Mesenchymal stem cell of Wharton's jelly (primary cell): Measurements from ENCODE around the genes ABHD18 and JADE1.

GRCh38 chr4:122917508-122918308, 4.7 kb downstream of the NUDT6 start:
- CAGE, long polyA plus RNA: no peak

GRCh38 chr4:123398663-123399712, 2.4 kb downstream of the SPRY1 start:
- CAGE, long polyA plus RNA: no peak

- CAGE, long polyA plus RNA: no peak
Measured at GRCh38 chr4:123478683-123479587, 82.3 kb downstream of the SPRY1 start.

- CAGE, long polyA plus RNA: no peak
Measured at GRCh38 chr4:123566514-123566894, 169.9 kb downstream of the SPRY1 start.

- CAGE, long polyA plus RNA: no peak
Measured at GRCh38 chr4:123588580-123588916, 192.0 kb downstream of the SPRY1 start.

DNA sequence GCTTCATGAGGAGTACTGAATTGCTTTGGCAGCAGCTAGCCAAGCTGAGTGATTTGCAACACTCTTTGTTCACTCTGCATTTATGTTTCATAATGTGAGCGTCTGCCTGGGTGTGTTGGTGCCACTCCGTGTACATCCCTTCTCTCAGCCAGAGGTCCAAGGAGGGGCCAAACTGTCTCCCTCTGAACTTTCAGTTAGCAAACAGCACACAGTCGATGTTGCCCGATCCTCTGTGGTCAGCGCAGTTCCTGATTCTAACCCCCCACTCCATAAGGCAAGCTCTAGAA, 348.3 kb downstream of the SPRY1 start:
- CAGE, long polyA plus RNA: no peak

GRCh38 chr4:124027527-124028015, 631.0 kb downstream of the SPRY1 start:
- CAGE, long polyA plus RNA: no peak

DNA sequence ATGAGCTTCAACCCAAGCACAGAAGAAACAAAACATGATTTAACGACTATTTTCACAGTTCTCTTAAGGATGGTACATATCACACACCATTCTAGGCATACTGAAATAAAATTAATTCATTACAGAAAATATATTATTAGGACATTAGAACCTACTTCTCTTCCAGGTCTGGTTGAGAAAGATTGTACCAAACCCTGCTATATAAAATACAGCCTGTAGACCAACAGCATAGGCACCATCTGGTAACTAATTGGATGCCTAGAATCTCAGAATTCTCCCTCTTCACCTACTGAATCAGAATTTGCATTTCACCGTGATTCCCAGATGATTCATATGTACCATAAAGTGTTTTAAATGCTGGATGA, 280.2 kb downstream of the ANKRD50 start:
- CAGE, long polyA plus RNA: no peak

GRCh38 chr4:126494221-126494676, 1138.5 kb upstream of the INTU start:
- CAGE, long polyA plus RNA: no peak

- CAGE, long polyA plus RNA: no peak
Measured at GRCh38 chr4:126735003-126736031, 897.4 kb upstream of the INTU start.

GRCh38 chr4:127781306-127781617, 860 bp upstream of the HSPA4L start:
- CAGE, long polyA plus RNA: no peak

- CAGE, long polyA plus RNA: no peak
Measured at GRCh38 chr4:127963651-127964384, 1.2 kb downstream of the MFSD8 start.

DNA sequence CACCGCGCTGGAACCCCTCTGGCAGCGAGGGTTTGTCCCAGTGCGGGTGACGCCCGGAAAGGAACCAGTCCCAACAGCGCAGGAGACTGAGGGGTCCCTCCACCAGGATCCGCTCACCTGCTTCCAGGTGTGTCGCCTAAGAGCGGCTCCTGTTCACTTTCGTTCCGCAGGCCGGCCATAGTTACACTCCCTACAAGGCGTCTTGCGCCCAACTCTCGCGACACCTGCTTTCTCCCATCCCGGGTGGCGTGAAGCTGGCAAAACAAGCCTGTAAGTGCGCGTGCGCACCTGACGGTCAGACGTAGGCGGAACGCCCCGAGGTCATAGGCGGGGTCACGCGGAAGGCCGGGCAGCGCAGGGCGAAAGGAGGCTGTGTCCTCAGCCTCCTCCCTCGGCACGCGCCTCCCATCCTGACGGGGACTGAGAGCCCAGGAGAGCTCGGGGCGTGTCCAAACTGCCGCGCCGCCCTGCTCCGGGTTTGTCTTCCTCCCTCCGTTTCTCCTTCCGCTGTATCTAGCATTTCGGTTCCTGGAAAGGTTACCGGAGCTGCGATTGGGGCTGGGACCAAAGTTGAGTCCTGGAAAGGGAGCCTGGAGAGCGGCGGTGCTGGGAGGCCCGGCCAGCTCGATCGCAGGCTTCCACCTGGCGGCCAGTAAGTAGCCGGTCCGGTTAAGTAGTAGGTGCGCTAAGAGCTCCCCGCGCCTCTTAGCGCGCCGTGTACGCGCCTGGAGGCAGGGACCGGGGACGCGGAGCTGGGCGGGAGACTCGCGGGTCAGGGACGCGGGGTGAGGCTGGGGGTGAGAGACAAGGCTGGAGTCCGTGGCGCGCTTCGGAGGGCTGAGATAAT, at the start of gene ABHD18:
ABHD18 (plus strand) TSS at position 452 of the 847 bp plus-strand sequence.
- CAGE, long polyA plus RNA: start-site peak on the minus strand centred at position 205 of the sequence, 36 bp wide, 615 and 751 reads in 2 replicates

- CAGE, long polyA plus RNA: no peak
Measured at GRCh38 chr4:128031616-128032070, 29.5 kb upstream of the LARP1B start.

GRCh38 chr4:128228052-128228470, 59.6 kb downstream of the PGRMC2 start:
- CAGE, long polyA plus RNA: no peak

DNA sequence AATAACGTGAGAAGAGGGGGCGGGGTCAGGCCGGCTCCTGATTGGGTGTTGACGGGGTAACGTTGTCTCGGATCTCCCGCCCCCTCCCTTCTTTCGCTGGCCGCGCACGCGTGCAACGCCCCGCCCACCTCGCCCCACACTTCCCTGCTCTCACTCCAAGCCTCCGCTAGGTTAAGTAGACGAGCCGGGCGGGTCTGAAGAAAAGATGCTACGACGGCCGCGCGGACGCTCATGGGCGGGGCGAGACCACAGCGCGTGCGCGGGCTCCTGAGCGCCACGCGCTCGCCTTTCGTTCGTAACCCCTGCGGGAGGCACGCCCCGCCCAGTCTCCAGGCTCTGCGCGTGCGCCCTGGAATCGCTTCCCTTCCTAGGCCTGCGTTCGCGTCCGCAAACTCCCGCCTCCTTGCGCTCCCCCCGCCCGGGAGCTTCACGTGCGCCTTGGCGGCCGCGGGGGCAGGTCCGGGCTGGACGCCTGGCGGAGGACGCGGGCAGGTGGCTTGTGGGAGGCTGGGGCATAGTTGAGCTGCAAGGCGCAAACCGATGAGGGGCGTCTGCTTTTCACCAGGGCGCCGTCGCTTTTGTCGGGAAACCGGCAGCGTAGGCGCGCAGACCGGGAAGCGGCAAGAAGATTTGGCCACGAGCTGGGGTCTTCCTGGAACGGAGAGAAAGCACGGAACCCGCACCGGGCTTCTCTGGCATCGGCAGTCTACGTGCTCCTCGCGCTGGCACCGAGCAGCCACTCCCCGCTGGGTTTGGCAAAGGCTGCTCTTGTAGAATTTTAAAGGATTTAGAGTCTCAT, 466 bp upstream of the PGRMC2 start:
- CAGE, long polyA plus RNA: no peak

GRCh38 chr4:128776632-128777280, 32.7 kb upstream of the JADE1 start:
- CAGE, long polyA plus RNA: no peak

DNA sequence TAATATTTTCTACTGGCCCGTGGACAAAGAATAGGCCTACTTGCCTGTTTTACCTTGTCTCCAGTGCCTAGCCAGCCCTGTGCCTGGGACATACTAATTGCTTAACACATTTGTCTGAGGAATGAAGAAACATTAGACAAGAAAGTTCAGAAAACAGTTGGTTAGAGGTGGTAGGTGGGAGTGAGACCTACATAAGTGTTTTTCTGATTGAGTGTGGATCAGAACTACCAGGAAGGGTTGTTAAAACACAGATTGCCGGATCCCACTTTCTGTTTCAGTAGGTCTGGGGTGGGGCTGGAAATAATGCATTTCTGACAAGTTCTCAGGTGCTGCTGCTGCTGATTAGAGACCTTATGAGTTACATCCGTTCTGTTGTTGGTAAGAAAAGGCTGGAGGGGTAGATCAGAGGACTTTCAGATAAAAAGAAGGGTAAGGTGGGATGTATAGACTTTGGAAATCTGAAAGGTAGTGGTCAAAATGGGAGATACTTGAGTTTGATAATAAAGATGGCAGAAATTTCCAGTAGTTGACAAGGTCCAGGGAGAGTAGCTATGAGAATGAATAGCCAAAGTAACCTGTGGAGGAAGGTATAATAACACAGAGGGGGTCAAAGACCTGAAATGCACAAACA, 5.6 kb upstream of the JADE1 start:
- CAGE, long polyA plus RNA: no peak

DNA sequence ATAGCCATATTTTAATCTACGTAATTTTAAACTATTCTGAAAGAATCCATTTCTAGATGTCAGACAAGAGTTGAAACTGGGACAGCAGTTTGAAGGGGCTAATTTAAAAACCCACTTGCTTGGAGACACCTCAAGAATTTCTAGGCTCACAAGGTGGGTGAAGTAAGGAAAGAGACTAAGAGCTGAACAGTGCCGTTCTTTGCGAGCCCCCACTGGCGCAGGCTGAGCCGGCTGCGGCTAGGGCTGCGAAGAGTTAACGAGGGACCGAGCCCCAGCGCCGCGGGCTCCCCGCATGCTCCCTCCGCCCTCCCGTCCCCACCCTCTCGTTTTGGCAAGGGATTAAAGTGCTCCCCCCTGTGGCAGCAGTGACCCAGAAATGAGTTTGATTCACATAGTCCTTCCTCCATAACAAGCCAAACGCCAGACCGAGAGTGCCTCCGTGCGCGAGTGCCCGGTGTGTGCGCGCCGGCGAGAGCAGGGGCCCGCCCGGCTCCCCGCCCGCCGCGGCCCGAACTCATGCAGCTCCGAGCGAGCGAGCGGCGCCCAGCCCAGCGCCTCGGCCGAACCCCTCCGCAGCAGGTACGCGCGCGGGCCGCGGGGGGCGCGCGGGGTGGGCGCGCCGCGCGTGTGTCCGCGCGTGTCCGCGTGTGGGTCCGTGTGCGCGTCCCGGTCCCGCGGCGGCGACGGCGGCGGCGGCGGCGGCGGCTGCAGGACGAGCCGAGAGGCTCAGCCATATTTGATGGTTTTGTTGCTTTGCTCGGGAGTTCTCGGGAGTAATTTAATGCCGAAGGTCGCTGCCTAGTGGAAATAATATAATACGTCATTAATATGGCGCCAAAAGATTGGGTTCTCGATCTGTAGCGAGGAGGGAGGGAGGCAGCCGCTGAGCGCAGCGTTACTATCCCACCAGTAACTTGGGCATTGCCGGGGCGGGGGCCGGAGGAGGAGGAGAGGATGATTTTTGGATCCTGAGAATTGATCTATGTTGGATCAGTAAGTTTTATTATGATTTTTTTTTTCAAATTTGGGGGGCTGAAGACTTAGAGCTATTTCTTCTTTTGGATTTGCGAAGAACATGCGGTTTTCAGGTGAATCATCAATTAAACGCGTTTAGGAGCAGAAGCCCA, at the start of gene JADE1:
JADE1 (plus strand) TSS at position 402 of the 1,127 bp plus-strand sequence.
- CAGE, long polyA plus RNA: no peak

DNA sequence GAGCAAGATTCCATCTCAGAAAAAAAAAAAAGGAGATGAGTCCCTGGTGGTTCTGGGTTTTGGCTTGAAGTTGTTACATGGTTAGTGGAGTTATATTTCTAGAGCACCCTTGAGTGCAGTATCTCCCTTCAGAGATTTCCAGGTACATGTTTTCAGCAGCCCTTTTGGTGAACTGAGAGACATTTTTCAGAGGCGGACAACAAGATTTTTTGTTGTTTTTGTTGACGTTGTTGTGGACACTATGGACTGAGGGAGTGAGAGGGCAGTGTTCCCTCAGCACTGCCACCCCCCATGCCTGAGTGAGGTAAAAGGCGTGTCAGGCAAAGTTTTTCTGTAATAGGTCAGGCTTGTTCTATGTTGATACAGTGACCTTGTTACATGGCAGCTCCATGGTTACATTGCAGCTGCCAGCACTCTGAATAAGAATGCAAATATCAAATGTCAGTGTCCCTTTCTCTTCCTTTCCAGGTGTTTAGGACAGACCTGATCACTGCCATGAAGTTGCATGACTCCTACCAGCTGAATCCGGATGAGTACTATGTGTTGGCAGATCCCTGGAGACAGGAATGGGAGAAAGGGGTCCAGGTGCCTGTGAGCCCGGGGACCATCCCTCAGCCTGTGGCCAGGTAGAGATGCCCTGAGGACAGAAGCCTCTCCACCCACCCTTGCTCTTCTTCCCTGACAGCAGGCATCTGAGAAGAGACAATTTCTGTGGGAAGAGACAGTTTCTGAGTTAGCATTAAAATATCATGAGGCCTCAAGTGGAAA, 36.6 kb downstream of the JADE1 start:
- CAGE, long polyA plus RNA: no peak